Diencephalon (tissue), 2 donors: ENCODE measurements around the gene TPRG1L.

- RAMPAGE, long total RNA: no peak
These were observed 11.8 kb downstream of the MEGF6 start for GRCh38 chr1:3599561-3599846.

GRCh38 chr1:3624860-3626046 lies at the start of gene TPRG1L:
TSS of gene TPRG1L (plus strand) at chr1:3625015.
- RAMPAGE, long total RNA: no peak

GRCh38 chr1:3668633-3669270 lies 16.4 kb downstream of the TP73 start:
- RAMPAGE, long total RNA: start-site peak on the plus strand at chr1:3669060-3669094, 10 and 14 reads in 2 replicates

- RAMPAGE, long total RNA: no peak
These were observed 22.4 kb downstream of the TP73 start for GRCh38 chr1:3674709-3675151.

DNA sequence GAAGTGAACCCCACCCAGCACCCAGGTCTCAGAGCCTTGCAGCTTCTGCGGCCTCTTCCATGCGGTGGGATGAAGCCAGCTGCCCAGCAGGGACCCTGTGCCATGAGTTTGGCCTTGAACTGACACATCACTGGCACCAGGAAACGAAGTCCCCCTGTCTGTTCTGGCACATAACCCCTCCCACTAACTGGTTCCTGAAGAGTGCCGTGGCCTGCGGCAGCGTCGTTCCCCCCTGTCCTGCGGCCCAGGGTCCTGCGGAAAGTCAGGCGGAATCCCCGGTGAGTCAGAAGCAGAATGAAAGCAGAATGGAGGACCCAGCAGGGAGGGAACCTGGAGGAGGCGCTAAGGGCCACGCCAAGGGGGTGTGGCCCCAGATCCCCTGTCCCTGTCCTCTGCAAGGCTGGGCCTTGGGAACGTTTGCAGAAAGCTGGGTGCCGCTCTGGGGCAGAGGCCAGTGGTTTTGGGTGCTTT lies 36.0 kb downstream of the TP73 start:
- RAMPAGE, long total RNA: no peak

- RAMPAGE, long total RNA: no peak
These were observed 27.2 kb upstream of the LRRC47 start for GRCh38 chr1:3823257-3824203.

- RAMPAGE, long total RNA: no peak
These were observed 18.3 kb downstream of the CEP104 start for GRCh38 chr1:3838571-3839229.

- RAMPAGE, long total RNA: no peak
These were observed 17.4 kb downstream of the CEP104 start for GRCh38 chr1:3839478-3840170.

- RAMPAGE, long total RNA: no peak
These were observed 9.6 kb downstream of the C1orf174 start for GRCh38 chr1:3890443-3890854.

- RAMPAGE, long total RNA: no peak
These were observed 141.8 kb upstream of the AJAP1 start for GRCh38 chr1:4512375-4513177.

GRCh38 chr1:4655642-4656259 lies 1.3 kb downstream of the AJAP1 start:
- RAMPAGE, long total RNA: no peak

DNA sequence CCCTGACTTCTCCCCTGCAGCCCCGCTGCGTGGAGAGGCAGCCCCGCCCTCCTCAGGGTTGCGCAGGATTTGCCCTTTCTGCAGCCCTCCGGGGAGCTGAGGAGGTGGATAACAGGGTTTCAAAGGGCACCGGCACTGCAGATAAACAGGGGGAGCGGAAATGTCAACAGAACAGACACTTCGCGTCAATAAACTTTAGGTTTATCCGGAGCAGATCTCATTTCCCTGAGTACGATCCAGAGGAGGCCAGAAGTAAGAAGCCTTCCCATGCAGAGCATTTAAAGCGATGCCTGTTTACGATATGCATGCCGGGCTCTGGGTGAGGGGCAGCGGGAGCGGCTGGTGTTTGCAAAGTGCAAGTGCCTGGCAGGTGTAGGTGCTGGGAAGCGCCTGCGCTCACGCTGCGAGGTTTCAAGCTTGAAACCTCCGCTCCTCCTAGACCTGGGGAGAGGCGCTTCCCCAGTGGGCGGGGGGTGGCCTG lies 56.6 kb downstream of the AJAP1 start:
- RAMPAGE, long total RNA: no peak

GRCh38 chr1:5713111-5713936 lies 278.9 kb downstream of the NPHP4 start:
- RAMPAGE, long total RNA: no peak

GRCh38 chr1:5771061-5771769 lies 221.0 kb downstream of the NPHP4 start:
- RAMPAGE, long total RNA: no peak

DNA sequence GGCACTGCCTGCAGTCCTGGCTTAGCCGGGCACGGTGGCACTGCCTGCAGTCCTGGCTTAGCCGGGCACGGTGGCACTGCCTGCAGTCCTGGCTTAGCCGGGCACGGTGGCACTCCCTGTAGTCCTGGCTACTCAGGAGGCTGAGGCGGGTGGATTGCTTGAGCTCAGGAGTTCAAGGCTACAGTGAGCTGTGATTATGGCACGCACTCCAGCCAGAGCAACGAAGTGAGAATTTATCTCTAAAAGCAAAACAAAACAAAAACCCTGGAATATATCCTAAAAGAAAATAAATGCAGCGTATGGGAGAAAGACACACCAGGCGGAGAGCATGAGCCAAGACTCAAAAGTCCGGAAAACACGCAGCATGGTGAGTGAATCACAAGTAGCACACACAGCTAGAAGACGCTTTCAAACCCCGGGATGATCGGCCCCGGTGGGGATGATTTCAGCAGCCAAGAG lies 69.4 kb downstream of the NPHP4 start:
- RAMPAGE, long total RNA: no peak

- RAMPAGE, long total RNA: no peak
These were observed 42.9 kb downstream of the NPHP4 start for GRCh38 chr1:5949149-5949834.

DNA sequence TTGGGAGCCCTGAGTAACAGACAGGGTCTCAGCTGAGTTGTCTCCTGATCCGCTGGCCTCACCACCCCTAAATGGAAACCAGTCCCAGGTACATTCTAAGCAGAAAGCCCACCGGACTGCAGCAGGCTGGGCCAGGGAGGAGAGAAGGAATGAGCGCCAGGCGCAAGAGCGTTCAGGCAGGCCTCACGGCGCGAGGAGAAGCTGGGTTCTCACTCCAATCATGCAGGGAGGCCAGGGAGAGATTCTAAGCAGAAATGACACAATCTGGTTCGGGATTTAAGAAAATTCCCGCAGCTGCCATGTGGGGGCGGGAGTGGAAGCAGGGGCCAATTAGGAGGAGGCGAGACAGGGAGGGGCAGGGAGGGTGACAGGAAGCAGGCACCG lies 12.0 kb downstream of the NPHP4 start:
- RAMPAGE, long total RNA: no peak

GRCh38 chr1:6007294-6007748 lies 15.1 kb upstream of the NPHP4 start:
- RAMPAGE, long total RNA: no peak

GRCh38 chr1:6058585-6059055 lies 12.9 kb downstream of the KCNAB2 start:
- RAMPAGE, long total RNA: no peak

DNA sequence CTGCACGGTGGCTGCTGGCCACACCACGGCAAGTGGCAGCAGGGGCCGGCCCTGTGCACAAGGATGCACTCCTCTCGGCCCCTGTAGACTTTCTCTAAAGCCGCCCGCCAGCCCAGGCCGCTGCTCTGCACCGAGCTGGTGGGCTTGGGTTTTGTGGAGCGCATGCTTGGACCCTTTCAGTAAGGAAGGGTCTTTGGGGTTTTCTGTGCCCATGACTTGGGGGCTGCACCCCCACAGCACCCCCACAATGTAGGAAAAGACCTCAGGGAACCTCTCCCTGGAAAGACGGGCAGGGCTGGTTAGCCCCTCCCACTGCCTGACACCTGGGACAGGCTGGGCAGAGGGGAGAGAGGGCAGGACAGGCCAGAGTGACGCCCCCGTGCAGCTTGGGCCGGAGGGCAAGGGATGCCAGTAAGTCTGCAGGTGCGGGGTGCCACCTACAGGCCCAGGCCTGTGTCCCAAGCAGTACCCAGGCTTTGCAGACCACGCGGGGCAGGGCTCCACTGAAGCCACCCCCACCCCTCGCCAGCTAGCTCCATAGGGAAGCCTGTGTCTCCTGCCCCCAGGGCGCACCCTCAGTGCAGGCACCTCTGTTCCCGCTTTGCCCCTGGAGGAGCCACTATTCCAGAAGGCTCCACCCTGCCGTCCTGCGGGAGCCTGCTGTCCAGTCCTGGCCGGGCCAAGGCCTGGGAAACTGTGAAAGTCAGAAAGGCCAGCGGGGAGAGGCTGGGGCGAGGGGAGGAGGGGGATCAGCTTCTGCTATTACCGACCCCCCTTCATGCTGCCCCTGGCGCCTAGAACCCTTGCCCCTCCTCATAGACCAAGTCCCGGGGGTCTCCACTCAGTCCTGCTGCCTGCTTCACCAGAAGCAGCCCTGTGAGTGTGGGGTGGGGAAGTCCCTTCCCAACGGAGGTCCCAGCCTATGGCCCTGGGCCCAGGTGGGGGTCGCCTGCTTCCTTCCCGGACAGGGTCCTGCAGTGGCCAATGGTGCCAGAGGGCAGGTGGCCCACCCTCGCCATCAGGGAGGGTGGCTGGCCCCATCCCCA lies 54.1 kb downstream of the KCNAB2 start:
- RAMPAGE, long total RNA: no peak